SK-N-SH (cell line): ENCODE results near the genes IL36B and CCDC93.

DNA sequence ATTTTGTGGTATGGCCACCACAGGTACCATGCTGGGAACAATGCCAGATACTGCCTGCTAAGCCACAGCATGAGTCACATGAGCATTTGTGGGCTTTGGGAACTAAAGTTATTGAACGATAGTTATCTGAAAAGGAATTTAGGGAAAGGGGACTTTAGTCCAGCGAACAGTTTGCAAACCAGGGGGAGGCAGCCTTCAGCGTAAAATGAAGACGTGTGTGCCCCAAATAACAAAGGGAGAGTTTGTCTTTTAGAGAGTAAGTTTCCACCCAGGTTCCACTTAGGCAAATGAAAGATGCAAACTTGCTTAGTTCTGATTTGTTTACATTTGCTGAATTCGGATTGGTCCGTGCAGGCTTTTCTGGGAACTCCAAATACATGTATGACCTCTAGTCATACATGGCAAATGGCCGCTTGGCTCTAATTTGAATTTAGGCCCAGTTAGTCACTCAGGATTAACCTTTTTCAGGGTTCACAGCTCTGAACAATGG is 28.2 kb downstream of the IL37 start:
- RRBS: no CpG with 5 or more reads among the region's 7 CpGs
CAGE:
- cytosol, long polyA plus RNA: no peak
- long polyA plus RNA: no peak
- nucleus, long polyA plus RNA: no peak

DNA sequence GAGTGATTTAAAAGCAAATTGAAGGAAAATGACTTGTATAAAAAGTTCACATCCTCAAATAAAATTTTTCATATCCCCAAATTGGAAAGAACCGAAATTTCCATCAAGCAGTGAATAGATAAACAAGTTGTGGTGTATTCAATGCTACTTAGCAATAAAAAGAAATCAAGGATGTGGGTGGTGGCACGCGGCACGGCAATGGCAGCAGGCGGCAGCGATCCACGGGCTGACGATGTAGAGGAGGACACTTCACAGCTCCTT is 10.0 kb upstream of the IL36A start:
- RRBS: no CpG with 5 or more reads among the region's 8 CpGs
CAGE:
- cytosol, long polyA plus RNA: no peak
- long polyA plus RNA: no peak
- nucleus, long polyA plus RNA: no peak

GRCh38 chr2:113052701-113053168 is at the start of gene IL36B:
Gene IL36B (minus strand): TSS chr2:113052867.
- RRBS: no CpG with 5 or more reads among the region's 5 CpGs
CAGE:
- cytosol, long polyA plus RNA: no peak
- long polyA plus RNA: no peak
- nucleus, long polyA plus RNA: no peak

- RRBS: 4% methylated on average over 65 of the region's 99 CpGs
CAGE:
- cytosol, long polyA plus RNA: no peak
- long polyA plus RNA: no peak
- nucleus, long polyA plus RNA: no peak
Observed at GRCh38 chr2:113156783-113157919, 16.6 kb upstream of the PSD4 start.

GRCh38 chr2:113175037-113175593 is 1.3 kb downstream of the PSD4 start:
- RRBS: no CpG with 5 or more reads among the region's 8 CpGs
CAGE:
- cytosol, long polyA plus RNA: no peak
- long polyA plus RNA: no peak
- nucleus, long polyA plus RNA: no peak

DNA sequence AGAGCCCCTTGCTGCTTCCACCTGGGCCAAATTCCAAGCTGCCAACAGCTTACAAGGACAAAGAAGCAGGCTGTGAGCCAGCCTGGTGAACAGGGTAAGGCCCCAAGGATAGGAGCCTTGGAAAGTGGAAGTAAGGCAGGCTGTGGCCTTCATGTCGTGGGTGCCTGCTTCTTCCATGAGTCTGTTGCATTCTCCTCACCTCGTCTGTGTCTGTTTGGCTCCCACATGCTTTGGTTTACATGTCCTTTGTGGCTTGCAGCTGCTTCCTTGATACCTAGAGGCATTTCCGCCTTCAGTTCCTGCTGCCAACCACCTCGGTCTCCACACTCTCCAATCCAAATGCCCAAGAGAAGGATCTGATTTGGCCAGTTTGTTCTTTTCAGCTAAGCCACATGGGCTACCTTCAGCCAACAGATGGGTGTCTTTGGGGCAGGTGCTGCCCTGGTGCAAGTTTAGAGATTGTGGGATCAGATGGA is 8.0 kb downstream of the PSD4 start:
- RRBS: no CpG with 5 or more reads among the region's 4 CpGs
CAGE:
- cytosol, long polyA plus RNA: no peak
- long polyA plus RNA: no peak
- nucleus, long polyA plus RNA: no peak

- RRBS: no CpG with 5 or more reads among the region's 3 CpGs
CAGE:
- cytosol, long polyA plus RNA: no peak
- long polyA plus RNA: no peak
- nucleus, long polyA plus RNA: no peak
Observed at GRCh38 chr2:113254562-113255079, 24.1 kb downstream of the PAX8 start.

GRCh38 chr2:113272735-113273392 is 5.9 kb downstream of the PAX8 start:
- RRBS: 6% methylated on average over 3 of the region's 11 CpGs
CAGE:
- cytosol, long polyA plus RNA: no peak
- long polyA plus RNA: no peak
- nucleus, long polyA plus RNA: no peak

DNA sequence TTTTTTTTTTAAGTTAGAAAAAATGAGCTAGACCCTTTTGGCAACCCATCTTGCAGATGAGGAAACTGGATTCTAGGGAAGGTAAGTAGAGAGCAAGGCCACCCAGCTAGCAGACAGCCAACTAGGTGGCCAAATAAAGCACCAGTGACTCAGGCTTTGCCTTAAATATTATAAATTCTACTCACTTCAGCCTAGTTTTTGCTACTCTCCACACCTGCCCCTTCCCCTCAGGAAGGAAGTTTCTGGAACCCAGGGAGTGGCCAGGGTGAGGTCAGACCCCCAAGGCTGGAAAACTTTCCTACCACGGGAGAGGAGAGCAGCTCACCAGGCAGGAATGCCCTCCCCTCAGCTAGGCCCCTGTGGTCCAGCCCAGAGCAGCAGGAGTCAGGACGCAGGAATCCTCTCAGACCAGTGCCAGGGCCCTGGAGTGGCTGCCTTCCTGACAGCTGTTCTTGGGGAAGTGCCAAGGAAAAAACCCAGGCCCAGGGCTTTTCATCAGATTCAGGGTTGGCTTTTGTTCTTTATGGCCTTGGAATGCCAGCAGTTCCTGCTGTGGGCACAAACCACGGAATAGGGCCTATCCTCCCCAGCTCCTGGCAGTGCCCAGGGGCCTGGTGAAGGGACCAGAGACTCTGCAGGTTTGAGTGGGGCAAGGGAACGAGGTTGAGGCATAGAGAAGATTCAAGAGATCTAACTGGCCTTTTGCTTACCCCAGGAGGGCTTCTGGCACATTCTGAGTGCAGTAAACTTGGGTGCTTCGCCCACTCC is 5.1 kb upstream of the PAX8 start:
- RRBS: no CpG with 5 or more reads among the region's 5 CpGs
CAGE:
- cytosol, long polyA plus RNA: no peak
- long polyA plus RNA: no peak
- nucleus, long polyA plus RNA: no peak

- RRBS: no CpG with 5 or more reads among the region's 7 CpGs
CAGE:
- cytosol, long polyA plus RNA: no peak
- long polyA plus RNA: no peak
- nucleus, long polyA plus RNA: no peak
Observed at GRCh38 chr2:113288241-113289290, 9.8 kb upstream of the PAX8 start.

DNA sequence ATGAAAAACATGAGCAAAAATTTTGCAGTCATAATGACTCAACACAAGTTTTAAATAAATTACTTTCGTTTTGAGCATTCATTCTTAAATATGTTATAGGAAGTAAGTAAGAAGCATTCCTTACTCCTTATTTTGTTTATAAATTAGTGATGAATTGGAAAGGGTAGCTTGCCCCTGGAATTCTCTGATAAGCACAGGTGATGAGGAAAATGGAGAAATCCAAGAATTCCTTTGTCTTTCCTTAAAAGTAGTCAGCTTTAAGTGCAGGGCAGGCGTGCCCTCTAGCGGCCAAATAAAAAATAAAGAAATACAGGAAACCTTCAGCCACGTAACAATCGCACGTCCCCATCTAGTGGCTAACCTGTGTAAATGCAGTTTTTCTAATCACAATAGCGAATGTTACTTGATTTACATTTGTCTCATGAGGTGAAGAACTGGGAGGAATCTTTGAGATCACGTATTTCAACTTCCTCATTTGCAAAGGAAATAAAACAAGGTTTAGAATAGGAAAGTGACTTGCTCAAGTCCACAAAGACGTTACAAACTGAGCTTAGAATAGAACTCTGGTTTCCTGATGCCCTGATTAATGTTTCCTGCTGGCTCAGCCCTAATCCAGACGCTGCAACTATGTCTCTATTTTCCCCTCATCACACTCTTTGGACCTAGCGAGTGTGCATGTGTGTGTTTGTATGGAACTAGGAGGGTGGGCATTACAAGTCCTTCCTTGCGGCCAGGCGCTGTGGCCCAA is 47.2 kb upstream of the ZNG1B start:
- RRBS: no CpG with 5 or more reads among the region's 13 CpGs
CAGE:
- cytosol, long polyA plus RNA: no peak
- long polyA plus RNA: no peak
- nucleus, long polyA plus RNA: no peak

GRCh38 chr2:113583273-113584230 is 43.5 kb upstream of the RABL2A start:
- RRBS: 1% methylated on average over 7 of the region's 70 CpGs
CAGE:
- cytosol, long polyA plus RNA: no peak
- long polyA plus RNA: no peak
- nucleus, long polyA plus RNA: no peak

DNA sequence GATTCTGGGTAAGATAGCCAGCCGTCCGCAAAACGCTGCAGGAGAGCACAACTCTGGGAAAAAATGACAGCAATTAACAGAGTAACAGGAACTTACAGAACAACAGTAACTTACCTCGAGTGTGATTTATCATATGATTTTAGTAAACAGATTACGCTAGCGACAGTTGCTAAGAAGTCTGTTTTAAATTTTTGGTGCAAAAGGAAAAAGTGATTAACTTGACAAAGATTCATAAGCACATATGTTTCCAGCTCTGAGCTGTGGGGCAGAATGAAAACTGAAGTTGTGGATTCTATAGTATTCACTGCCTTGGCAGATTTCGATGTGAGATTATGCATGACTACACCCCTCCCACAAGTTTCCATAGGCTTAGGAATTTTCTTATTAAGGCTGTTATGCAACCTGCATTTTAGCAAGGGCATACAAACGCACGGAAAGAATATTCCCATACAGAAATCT is 46.6 kb upstream of the ACTR3 start:
- RRBS: no CpG with 5 or more reads among the region's 9 CpGs
CAGE:
- cytosol, long polyA plus RNA: no peak
- long polyA plus RNA: no peak
- nucleus, long polyA plus RNA: no peak

GRCh38 chr2:113894315-113894880 is 4.5 kb downstream of the ACTR3 start:
- RRBS: no CpG with 5 or more reads among the region's 7 CpGs
CAGE:
- cytosol, long polyA plus RNA: no peak
- long polyA plus RNA: no peak
- nucleus, long polyA plus RNA: no peak

GRCh38 chr2:117849833-117850411 is 35.4 kb downstream of the DDX18 start:
- RRBS: no CpG with 5 or more reads among the region's 9 CpGs
CAGE:
- cytosol, long polyA plus RNA: no peak
- long polyA plus RNA: no peak
- nucleus, long polyA plus RNA: no peak

DNA sequence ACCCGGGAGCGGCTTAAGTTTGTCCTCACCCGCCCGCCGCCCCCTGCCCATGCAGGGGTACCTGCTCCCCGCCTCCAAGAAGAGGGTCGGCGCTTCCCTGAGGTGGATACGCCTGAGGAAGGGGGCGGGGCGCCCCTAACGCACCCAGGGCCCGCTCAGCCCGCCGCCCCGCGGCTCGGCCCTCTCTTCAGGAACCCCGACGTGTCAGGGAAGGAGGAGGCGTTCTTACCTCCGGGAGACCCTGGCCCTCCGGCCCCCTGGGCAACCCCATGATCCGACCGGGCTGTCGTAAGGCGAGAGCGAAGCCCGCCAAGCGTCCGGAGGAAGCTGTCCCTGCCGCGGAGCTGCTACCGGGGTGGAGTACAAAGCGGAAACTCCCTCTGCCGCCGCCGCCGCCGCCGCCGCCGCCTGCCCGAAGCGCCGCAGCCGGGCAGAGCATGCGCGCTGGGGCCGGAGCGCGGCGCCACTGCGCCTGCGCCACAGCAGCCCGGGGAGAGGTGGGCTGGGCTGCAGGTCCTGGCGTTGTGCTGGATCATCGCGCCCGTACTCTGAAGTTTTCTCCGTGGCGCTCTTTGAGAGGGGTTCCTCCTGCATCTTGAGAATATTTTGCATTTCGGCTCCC is at the start of gene CCDC93:
CCDC93 (minus strand) TSS at position 346 of the 622 bp plus-strand sequence.
- RRBS: 1% methylated on average over 20 of the region's 63 CpGs
CAGE:
- cytosol, long polyA plus RNA: no peak
- long polyA plus RNA: no peak
- nucleus, long polyA plus RNA: start-site peak on the minus strand centred at position 370 of the sequence, 118 bp wide, 37 and 175 reads in 2 replicates

DNA sequence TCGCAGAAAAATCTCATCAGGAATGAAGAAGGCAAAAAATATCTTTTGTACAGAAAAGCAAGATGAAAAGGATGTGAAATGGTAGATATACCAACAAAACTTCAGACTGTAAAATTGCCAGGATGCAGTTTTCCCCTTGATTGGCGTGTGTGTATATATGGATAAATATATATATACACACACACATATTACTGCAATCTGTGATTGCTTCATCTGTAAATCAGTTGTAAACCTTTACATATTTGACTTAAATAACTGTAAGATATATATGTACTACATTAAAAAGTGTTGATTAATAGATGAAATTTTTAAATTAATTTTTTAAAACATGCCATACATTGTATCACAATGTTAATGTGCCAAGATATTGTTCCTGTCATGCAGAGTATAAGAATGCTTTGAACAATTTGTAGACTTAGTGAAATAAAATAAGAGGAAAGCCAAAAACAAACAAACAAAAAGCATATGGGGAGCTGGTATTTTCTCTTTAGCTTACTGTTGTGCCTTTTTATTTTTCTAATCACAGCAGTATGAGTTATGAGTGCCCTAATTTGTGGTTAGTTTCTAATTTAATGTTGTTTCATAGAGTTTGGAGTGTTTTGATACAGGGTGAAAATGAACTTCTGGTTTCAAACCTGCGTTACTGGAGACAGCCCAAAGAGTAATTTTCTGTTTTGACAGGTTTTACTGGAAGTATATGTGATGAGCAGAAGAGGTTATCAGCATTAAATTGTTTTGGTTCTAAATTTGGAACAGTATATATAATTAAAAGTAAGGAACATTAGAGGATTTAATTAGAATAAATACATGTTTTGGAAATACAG is 20.2 kb downstream of the INSIG2 start:
- RRBS: no CpG with 5 or more reads among the region's 3 CpGs
CAGE:
- cytosol, long polyA plus RNA: no peak
- long polyA plus RNA: no peak
- nucleus, long polyA plus RNA: no peak

DNA sequence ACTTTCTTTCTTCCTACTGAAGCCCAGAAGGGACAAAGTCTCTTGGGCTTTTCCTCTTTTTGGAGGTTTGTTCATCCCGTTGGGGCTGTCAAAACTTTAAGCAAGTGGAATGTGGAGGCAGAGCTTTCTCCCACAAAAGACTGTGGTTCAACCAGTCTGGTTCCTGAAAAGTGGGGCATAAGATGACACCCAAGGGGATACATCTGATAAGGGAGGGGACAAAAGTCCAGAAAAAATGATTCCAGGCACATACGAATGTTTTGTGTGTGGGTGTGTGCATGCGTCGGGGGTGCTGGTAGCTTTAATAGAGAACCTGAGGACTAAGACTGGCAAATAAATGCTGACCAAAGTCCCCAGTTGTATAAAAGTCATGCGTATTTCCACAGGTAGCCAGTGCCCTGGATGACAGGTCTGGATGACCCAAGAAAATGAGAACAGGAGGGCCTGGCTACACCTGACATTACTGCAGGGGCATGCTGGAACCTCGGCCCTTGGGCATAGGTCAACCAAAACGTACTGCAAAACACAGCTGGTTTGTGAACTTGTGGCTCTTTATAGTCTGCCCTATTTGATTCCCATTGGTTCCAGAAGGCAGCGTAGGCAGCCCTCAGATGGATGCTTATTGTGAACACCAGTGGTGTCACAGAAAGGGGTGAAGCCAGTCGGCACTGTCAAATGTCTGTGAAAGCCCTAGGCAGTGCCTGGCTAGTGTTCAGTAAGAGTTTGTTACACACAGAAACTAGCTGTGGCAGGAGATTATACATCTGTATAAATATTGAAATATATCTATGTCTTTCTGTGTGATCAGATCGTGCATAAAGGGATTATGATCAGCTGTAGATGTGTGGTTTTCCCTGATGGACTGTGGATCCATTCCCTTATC is 58.2 kb downstream of the INSIG2 start:
- RRBS: no CpG with 5 or more reads among the region's 10 CpGs
CAGE:
- cytosol, long polyA plus RNA: no peak
- long polyA plus RNA: no peak
- nucleus, long polyA plus RNA: no peak

GRCh38 chr2:118222629-118222915 is 134.3 kb downstream of the INSIG2 start:
- RRBS: no CpG with 5 or more reads among the region's 2 CpGs
CAGE:
- cytosol, long polyA plus RNA: no peak
- long polyA plus RNA: no peak
- nucleus, long polyA plus RNA: no peak

DNA sequence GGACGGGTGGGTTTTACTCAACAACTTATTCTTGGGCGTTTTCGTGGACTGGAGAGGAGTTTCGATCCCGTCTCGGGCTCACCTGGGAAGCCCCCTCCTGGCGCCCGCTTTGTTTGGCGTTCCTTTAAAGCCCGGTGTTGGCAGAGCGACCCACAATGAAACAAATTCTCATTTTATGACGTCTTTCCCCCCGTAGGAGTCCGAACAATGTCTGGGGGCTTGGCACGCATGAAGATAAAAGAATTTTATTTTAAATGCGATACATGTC is 135.4 kb downstream of the INSIG2 start:
- RRBS: no CpG with 5 or more reads among the region's 16 CpGs
CAGE:
- cytosol, long polyA plus RNA: no peak
- long polyA plus RNA: no peak
- nucleus, long polyA plus RNA: no peak